ENCODE measurements around the genes TLR10 and TLR1.

DNA sequence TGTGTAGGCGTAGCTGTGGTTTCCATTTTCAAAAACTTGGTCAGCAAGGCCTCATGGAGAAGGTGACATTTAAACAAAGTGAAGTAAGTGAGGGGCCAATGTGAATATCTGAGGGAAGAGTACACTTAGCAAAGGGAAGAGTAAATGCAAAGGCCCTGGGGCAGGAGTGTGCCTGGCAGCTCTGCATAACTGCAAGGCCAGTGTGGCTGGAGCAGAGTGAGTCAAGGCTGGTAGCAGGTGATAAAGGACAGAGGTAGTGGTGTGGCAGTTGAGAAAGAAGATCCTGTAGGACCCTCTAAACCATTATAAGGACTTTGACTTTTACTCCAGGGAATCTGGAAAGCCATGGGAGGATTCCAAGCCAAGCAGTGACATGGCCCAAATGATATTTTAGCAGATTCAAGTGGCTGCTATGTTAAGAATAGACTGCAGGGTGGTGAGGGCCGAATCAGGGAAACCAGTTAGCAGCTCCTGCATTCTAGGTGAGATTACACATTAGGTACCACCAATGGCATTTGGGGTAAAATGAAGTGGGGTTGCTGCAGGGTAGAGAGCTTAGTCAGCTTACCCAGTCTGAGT lies 5.9 kb upstream of the TBC1D1 start:
- PRO-cap = no peak

DNA sequence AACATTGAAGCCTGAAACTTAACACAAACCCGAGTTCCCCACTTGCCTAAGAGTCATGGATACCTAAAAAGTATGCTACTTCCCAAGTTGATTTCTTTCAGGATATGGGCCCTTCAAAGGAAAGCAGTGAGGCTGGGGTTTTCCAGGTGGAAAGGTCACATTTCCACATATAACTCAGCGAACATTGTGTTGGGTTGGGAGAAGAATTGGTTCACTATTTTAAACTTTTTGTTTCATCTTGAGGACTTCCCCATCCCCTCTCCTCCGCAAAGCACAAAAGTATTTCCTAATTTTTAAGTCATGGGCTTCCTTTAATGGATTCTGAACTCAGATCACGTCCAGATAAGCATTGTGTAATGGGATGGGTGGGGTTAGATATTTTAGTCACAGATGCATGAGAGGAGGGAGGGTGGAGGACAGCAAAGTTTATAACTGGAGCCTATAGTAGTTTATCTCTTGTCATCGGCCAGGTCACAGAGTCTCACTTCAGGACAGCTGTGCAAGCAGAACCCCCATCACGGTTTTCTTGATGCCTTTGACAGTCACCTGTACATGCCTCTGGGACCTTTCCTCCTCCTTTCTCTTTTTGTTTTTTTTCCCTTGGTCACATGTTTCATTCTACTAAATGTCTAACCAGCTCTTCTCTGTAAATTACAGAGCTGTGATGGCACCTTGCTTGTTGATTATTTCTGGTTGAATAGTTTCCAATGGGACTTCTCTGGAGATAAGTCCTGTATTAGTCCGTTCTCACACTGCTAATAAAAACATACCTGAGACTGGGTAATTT lies 115.3 kb downstream of the PTTG2 start:
- PRO-cap = no peak

DNA sequence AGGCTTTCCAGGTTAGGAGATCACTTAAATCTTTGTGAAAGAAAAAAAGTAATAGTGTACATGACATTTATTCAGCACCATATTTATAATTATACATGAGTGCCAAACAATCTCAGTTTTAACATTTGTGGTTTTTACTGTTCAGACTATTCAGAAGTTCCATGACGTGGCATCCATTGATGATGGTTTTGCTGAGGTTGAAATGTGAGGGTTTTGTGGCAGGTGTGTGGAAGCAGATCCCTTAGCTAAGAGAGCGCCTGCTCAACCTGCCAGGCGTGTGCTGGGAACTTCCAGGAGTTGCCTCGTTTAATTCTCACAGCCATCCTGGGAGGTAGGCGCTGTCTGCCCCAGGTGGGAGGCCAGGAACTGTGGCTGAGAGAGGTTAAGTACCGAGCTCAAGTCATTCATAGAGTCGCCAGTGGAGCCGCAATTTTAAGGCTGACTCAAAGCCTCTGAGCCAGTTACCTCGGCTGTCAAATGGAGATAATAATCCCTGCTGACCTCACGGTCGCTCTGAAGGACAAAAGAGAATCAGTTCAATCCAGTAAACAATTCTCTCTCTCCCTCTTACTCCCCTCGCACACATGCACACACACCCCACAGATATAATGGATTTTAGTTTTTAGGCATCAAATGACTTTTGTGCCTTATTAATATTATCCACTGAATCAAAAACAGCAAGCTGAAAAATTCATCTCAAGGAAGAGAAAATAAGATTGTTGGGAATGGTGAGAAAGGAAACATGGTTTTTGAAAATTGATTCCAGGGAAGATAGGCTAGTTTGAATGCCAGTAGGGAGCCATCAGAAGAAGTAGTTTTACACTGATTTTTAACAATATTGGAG lies 171.3 kb downstream of the PTTG2 start:
- PRO-cap = no peak

- PRO-cap = no peak
Observed at GRCh38 chr4:38162295-38162776, 202.1 kb downstream of the PTTG2 start.

DNA sequence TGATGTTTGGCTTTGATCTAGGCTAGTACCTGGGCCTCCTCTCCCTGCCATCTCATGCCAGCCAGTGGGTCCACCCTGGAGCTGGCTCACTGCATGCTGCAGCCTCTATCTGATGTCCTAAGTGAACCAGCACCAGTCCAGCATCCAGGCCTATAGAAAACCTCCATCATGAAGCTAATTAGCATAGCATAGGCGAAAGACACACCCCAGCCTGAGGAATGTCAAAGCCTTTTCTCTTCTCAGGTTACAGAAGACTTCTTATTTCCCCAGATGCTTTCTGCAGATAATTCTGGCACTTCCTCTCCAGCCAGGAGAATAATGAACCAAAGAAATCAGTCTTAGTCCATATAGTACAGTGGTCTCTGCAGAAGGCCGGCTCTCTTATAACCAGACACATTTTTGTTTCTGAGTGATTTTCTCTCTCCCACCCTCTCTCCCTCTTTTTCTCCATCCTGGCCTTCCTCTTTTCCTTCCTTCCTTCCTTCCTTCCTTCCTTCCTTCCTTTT lies 335.7 kb upstream of the KLF3 start:
- PRO-cap = unidirectional peak, minus-strand start at position 123 of the sequence

- PRO-cap = no peak
Observed at GRCh38 chr4:38367668-38368083, 296.3 kb upstream of the KLF3 start.

DNA sequence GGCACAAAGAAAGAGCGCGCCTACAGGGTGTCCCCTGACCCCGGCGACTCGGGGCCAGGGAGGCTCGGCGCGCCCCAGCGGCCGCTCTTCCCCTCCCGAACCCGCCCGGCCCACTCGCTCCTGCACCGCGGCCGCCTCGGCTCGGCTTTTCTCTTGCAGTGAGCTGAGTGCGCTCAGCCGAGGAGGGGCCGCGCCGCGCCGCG lies 759 bp upstream of the KLF3 start:
- PRO-cap = bidirectional peak, plus-strand start at position 158 of the sequence, minus-strand start at position 155 of the sequence

DNA sequence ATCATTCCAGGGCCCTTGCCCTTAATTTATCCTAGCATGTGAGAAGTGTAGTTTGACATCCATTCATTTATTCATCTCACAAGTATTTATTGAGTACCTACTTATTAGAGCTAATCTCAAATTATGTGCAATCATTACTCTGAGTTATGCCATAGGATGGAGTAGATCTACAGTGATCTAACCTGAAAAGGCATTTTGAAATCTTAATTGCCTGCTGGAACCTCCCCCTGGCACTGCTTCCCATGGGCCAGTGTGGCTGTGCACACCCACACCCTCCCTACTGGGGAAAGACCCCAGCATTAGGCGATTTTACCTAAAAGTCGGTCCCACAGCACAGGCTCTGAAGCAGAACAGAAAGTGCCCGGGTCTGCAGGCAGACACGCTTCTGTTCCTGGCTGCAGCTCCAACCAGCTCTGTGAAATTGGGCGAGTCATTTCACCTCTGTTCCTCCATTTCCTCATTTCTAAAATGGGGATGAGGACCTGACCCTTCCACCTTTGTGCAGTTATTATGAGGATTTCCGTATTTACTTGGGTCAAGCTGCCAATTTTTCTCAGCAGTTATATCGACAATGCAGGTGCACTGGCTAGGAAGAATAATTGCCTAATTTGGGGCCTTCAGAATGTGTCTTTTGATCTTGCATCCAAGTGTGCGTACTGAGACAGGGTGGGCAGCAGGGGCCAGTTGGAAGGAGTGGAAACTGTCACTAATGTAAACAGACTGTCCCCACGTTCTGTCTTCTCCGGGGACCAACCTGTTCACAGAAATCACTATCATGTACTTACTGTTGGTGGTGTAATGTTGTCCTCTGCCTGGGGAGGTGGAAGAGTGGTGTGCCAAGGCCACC lies 7.0 kb downstream of the KLF3 start:
- PRO-cap = no peak

- PRO-cap = no peak
Observed at GRCh38 chr4:38697080-38698328, 33.5 kb downstream of the KLF3 start.

GRCh38 chr4:38780914-38781370 lies 1.8 kb downstream of the TLR10 start:
- PRO-cap = no peak

- PRO-cap = no peak
Observed at GRCh38 chr4:38782723-38783168, at the start of gene TLR10. TSS of gene TLR10 (minus strand) at chr4:38782990.

DNA sequence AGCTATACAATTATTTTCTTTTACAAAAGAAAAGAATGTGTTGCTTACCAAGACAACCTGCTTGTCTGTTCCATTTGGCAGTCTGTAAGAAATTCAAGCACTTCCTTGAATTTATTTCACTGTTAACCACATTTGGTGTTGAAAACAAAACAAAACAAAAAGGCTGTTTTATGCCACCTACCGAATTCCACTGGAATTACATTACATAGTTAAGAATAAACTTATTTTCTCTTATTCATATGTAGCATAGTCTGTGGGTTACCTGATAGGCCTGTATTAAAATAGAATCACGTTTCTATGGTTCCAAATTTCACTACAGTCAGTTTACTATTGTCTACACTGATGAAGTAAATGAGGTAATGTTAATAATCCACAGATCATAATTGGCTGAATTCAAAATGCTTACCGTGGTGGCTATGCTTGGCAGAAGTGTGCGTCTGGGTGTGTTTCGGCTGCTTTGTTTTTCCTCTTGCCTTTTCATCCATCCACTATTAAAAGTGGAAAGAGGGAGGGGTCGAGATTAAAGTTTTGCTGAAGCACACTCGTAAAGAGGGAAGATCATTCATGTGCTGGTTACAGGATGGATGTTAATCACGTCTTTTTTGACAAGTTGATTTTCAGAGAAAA lies at the start of gene TLR1:
TLR1 (minus strand) TSS at position 86 of the 627 bp plus-strand sequence.
- PRO-cap = no peak

GRCh38 chr4:38872662-38873221 lies 5.1 kb downstream of the FAM114A1 start:
- PRO-cap = no peak

GRCh38 chr4:38965683-38966193 lies 66.5 kb downstream of the TMEM156 start:
- PRO-cap = no peak

GRCh38 chr4:39043444-39044255 lies 11.4 kb upstream of the TMEM156 start:
- PRO-cap = no peak

DNA sequence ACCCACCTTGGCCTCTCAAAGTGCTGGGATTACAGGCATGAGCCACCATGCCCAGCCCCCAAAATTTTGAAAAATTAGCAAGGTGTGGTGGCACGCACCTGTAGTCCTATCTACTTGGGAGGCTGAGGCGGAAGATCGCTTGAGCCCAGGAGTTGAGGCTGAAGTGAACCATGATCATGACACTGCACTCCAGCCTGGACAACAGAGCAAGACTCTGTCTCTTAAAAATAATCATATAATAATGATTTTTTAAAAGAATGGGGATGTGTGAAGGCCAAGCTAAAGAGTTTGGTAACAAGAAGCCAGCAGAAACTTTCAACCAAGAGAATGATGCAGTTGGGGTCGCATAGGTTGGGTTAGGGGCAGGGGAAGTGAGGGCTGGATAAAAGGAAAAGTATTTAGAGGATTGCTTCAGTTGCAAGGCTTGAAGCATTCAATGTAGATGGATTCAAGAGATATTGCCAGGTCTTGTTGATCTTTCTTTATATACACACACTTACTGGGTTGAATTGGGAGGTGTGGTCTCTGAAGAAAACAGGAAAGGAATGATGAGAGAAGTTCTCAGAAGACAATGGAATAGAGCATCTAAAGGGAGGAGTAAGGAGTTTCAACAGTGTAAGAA lies 55.2 kb downstream of the KLHL5 start:
- PRO-cap = no peak

- PRO-cap = no peak
Observed at GRCh38 chr4:39354171-39354636, 12.0 kb downstream of the RFC1 start.

DNA sequence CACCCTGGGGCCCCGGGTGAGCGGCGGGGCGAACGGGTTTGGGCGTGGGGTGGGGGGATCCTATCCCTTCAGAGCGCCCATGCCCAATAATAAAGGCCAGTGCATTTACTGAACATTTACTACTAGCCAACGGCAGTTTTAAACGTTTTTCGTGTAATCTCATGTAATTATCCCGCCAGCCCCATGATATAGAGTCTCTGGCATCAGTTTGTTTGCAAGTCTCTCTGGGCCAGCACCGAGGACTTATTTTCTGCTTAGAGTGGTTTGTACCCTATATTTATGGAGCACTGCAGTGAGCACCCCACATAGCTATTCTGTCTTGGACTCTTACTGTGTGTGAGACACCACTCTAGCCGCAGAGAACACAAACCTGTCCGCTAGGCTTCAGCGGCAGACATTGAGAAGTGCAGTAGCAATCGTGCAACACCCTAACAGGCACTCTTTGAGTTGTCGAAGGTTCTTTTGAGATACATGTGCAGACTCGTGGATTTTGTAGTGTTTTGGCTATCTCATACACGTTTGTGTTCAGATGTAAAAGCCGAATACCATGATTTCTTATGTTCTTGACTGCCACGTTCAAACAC lies 383 bp downstream of the LIAS start:
- PRO-cap = bidirectional peak, plus-strand start at position 393 of the sequence, minus-strand start at position 334 of the sequence

- PRO-cap = no peak
Observed at GRCh38 chr4:39637881-39637997, 926 bp downstream of the SMIM14 start.

- PRO-cap = no peak
Observed at GRCh38 chr4:39848485-39848995, 129.2 kb downstream of the PDS5A start.

All from WTC11 (cell line).